Left cardiac atrium (tissue), 1 donor: ENCODE measurements around the gene MIOS.

- PRO-cap, result no peak
Measured at GRCh38 chr7:5824042-5824639, 42.7 kb upstream of the RNF216 start.

- PRO-cap, result no peak
Measured at GRCh38 chr7:6007969-6008727, 701 bp downstream of the PMS2 start.

GRCh38 chr7:6170581-6171099 lies 65.9 kb downstream of the USP42 start:
- PRO-cap, result no peak

DNA sequence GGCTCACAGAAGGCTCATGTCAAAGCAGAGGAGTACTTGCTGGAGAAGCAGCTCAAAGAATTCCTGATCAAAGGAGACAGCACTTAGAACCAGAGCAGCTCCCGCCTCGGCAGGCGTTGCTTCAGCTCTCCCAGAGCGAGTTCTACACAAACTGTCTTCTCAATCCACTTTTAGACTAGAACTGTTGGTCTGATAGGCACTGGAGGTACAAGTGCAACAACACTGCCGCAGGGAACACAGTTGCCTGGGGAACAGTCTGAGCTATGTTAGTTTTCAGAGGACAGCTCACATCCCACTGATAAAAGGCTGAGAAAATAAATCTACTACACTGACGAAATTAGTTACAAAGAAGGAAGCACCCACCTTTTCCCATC lies 35.4 kb downstream of the CYTH3 start:
- PRO-cap, result unidirectional peak, minus-strand start at position 144 of the sequence

- PRO-cap, result no peak
Measured at GRCh38 chr7:6260455-6261226, 11.8 kb downstream of the CYTH3 start.

DNA sequence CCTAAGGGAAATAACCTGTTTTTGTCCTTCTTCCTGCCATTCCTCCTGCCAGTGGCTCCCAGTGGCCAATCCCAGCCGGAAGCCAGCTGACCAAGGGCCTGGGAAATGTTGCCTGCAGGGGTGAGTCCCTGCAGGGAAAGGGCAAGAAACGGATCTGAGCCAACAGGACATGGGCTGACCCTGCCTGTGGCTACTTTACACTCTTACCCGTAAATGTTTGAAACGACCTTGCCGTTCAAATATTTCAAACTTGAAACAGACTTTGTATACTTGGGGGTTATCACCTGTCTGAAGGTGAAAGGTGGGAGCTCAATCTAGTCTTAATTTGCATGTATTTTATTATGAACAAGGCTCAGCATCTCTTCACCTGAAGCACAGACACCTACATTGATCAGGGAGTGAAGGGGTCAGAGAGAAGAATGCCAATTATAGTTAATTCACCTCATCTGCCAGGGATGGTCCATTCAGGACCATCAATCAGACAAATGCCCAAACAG lies 3.3 kb downstream of the CYTH3 start:
- PRO-cap, result no peak

- PRO-cap, result no peak
Measured at GRCh38 chr7:6472117-6472631, 11.8 kb downstream of the KDELR2 start.

GRCh38 chr7:6479036-6479532 lies 4.9 kb downstream of the KDELR2 start:
- PRO-cap, result no peak

DNA sequence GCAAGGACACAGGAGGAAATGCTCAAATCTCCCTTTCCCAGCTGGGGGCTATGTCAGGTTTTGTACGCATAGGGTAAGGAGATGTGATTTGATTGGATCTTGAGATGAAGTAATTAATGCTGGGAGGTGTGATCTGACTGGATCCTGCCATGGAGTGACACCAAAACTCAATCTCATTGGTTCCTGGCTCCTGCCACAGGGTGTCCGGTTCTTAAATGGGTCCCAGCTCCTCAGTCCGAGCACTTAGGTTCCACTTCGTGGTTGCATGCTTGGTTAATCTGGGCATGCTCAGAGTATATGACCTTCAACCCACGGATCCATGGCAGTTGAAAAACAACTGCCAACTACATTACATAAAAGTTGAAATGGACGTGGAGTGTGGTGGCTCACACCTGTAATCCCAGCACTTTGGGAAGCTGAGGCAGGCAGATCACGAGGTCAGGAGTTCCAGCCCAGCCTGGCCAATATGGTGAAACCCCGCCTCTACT lies 3.1 kb upstream of the ZNF12 start:
- PRO-cap, result no peak

DNA sequence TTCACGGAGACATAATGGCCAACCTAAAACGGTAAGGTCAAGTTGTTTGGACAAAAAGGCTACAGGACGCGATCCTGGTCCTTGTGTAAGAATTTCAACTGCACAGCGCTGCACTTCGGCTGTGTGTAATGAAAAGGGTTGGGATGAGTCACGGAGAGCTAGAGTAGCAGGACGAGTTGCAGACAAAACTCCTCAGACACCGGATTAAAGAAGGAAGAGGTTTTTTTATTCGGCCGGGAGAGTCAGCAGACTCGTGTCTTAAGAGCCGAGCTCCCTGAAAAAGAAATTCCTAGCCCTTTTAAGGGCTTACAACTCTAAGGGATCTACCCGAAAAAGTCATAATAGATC lies 124.1 kb upstream of the CCZ1B start:
- PRO-cap, result no peak

DNA sequence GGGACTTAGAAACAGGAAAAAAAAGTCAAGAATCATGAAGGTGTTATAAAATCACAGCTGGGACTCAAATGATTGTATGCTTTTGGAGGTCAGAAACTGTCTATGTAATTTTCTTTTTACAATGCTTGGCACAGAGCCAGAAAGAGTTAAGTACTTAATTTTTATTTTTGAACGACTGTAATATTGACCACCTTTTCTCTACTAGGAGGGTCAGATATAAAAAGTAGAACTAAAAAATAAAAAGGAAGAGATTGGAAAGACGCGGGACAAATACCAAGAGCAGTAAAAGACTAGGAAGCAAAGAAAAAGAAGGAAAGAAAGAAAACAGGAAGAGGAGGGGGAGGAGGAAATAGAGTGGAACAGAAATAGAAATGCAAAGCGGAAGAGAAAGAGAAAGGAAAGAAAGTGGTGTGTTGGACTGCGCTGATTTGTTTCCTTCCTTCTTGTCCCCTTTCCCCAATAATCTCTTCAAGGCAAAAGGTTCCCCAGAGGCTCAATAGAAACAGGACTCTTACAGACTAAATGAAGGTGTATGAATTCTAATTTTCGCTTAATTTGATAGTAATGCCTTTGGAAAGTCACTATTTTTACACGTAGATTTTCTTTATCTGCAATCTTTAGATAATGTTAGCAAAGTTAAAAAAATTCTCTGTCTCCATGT lies 23.1 kb upstream of the C1GALT1 start:
- PRO-cap, result no peak

- PRO-cap, result no peak
Measured at GRCh38 chr7:7416232-7416722, 119.4 kb downstream of the COL28A1 start.

GRCh38 chr7:7512566-7512936 lies 23.1 kb downstream of the COL28A1 start:
- PRO-cap, result no peak

DNA sequence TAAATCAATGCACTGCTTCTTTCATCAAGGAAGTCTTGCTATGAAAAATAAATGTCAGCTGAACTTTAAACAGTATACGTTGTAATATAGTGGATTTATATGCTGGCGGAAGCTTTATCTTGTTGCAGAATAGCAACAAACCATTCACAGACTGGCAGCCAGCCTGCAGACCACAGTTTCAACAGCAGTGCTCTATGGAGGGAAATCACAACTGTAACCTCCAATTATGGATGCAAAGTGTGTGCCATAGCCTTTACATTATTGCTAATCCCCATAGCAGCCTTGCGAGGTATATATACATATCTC lies 22.8 kb downstream of the COL28A1 start:
- PRO-cap, result no peak

- PRO-cap, result bidirectional peak, plus-strand start at chr7:7567037, minus-strand start at chr7:7566974
Measured at GRCh38 chr7:7566306-7567170, at the start of gene MIOS. Gene MIOS (plus strand): TSS chr7:7566884.

- PRO-cap, result no peak
Measured at GRCh38 chr7:7567794-7568387, 1.2 kb downstream of the MIOS start.

- PRO-cap, result no peak
Measured at GRCh38 chr7:7573325-7573944, 6.8 kb downstream of the MIOS start.

GRCh38 chr7:7792514-7792758 lies 74.0 kb upstream of the RPA3 start:
- PRO-cap, result no peak

DNA sequence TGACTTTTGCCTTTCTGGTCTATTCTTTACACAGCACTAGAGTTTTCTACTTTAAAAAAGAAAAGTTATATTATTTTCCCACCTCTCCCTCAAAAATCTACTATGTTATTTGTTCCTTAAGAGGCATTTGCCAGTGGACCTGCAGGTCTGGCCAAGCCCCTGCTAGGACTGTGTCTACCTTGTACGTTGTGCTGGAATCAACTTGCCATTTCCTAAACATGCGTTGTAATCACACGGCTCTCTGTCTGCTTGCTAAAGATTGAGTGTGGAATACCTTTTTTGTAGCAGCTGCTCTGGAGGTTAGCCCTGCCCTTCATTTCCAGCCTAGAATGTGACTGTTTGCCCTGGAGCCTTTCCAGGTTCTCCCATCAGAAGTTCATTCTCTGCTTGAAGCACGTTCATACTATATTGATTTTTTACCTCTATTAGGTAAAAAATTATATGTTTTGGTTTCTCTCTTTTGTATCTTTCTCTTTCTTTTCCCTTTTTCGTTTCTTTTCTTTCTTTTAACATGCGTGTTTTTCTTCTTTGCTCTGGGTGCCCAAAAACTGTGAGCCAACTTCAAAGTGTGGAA lies 111.7 kb upstream of the RPA3 start:
- PRO-cap, result no peak

GRCh38 chr7:7996366-7997111 lies 27.9 kb downstream of the GLCCI1 start:
- PRO-cap, result no peak